Hematopoietic multipotent progenitor cell (in vitro differentiated cells): ENCODE measurements around the genes DPPA5, CD109 and MYO6.

DNA sequence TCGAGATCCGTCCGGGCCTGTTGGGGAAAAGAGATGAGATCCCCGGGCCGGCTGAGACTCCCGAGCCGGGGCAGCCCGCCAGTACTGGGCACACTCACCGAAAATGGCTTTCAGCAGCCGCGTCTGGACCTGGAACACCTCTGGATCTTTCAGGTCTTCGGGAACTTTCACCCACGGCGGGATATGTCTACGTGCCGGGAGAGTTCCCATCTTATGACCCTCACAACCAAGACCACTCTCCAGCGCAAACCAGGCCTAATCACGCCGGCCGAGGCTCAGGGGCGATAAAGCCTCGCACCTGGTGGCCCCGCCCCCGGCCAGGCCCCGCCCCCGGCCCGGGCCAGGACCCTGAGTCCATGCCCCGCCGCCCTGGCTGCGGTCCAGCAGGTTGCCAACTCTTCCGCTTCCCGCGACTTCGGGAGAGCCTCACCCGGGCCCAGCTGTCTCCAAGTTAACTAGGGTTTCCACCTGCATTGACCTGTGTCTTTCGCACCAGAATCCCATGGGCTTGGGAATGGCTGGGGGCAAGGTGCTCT, at the start of gene DPPA5:
TSS of gene DPPA5 (minus strand) at position 261 of the 536 bp plus-strand sequence.
- CAGE, long polyA plus RNA, result no peak

- CAGE, long polyA plus RNA, result no peak
Observed at GRCh38 chr6:73451219-73451435, 970 bp downstream of the CGAS start.

GRCh38 chr6:73509843-73510379, 10.9 kb downstream of the EEF1A1 start:
- CAGE, long polyA plus RNA, result no peak

- CAGE, long polyA plus RNA, result start-site peak on the plus strand at chr6:73519216-73519221, 19 reads; start-site peak on the plus strand at chr6:73519337-73519346, 59 reads; start-site peak on the minus strand at chr6:73519374-73519409, 134 reads
Observed at GRCh38 chr6:73518735-73519467, 1.9 kb downstream of the EEF1A1 start.

GRCh38 chr6:73520030-73520757, 638 bp downstream of the EEF1A1 start:
- CAGE, long polyA plus RNA, result no peak

DNA sequence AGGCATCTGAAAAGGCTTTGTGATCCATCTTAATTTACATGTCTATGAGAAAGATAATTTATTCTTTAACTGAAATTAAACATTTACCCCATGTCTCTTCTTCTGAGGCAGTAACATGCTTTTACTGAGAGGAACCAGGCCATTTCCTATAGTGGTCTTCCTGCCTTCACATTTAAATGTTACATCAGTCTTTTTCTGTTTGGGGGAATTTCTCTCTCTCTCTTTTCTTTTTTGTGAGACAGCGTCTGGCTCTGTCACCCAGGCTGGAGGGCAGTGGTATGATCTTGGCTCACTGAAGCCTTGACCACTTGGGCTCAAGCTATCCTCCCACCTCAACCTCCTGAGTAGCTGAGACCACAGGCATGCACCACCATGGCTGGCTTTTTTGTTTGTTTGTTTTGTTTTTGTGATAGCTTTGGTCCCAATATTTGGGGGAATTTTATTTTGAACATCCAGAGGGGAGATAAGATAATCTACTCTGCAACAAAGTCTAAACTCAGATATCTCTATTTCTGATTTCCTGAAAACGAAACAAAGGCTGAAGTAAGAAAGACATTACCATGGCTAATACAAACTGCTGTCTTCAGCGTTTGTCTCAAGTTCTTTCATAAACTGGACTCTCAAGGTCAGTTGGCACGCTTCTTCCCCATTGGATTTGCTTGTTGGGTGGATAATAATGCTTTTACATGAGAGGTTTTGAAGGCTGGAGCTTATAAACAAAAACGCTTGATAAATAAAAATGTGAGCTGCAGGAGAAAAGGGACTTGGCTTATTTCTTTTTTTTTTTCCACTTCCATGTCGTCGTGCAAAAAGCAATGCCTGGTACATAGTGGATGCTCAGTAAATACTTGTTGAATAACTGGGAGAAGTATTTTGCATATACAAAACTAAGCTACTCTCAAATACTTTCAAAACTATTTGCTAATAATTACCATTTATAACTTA, 65.4 kb upstream of the EEF1A1 start:
- CAGE, long polyA plus RNA, result no peak

- CAGE, long polyA plus RNA, result no peak
Observed at GRCh38 chr6:73654750-73655244, 1.0 kb upstream of the SLC17A5 start.

DNA sequence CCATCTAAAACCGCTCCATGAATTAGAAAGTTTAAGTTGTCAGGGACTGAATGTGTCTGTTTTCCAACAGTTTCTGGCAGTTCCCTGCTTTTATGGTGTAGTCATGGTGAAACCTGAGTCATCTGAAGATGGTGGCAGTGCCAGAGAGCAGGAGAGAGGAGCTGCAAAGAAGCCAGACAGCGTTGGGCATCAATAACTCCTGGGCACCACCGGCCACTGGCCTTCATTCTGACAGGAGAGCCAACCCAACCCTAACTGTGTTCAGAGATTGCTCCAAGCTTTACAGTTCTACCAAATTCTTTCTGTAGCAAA, 902 bp upstream of the CD109 start:
- CAGE, long polyA plus RNA, result no peak

- CAGE, long polyA plus RNA, result start-site peak on the plus strand at chr6:73695782-73695948, 1,656 reads; start-site peak on the plus strand at chr6:73696171-73696207, 164 reads; start-site peak on the minus strand at chr6:73696246-73696294, 92 reads
Observed at GRCh38 chr6:73695457-73696746, at the start of gene CD109. Gene CD109, plus strand, starts transcription at chr6:73696203.

DNA sequence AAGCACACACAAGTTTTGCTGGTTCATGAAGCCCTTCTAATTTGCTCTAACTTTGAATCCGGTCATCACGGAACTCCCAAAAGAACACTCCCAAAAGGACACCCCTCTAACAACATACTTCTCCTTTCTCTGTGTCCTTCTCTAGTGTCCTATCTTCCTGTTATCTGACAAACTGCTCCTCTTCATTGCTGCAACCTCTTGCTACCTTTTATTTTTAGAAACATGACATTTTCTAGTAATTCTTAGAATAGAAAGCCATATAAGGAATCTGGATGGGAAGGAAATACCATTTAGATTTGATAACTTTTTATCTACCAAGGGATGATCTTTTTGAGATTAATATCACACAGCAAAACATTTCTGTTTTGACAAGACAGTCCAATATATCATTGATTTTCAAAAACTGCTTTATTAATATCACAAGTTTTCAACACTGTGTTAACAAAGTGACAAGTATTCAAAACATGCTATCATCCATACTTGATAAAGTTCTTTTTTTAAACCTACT, 63.1 kb downstream of the COL12A1 start:
- CAGE, long polyA plus RNA, result no peak

DNA sequence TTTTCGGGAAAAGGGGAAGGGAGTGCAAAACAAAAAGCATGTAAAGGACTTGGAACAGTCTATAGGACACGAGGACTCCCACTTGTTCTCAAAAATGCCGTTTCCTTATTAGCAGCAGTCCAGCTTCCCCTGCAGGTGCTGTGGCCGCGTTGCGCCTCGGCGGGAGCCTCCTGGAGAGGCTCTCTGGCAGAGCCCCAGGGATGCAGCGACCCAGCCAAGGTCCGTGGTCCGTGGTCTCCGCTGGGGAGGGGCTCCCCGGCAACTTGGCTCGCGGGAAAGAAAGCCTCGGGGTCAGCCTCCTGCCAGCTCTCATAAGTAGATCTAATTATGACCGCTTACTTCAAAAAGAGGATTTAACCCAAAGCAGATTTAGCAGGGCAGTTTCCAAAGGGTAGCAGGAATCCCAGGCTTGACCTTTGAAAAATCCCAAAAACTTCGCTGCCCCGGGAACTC, 65.0 kb upstream of the TMEM30A start:
- CAGE, long polyA plus RNA, result no peak

GRCh38 chr6:75602221-75603242, 852 bp downstream of the SENP6 start:
- CAGE, long polyA plus RNA, result no peak

GRCh38 chr6:75748836-75749499, at the start of gene MYO6:
Gene MYO6, plus strand, starts transcription at chr6:75749239.
- CAGE, long polyA plus RNA, result no peak

GRCh38 chr6:75889898-75890276, 140.8 kb downstream of the MYO6 start:
- CAGE, long polyA plus RNA, result no peak

GRCh38 chr6:77030988-77031683, 432.2 kb downstream of the HTR1B start:
- CAGE, long polyA plus RNA, result no peak

DNA sequence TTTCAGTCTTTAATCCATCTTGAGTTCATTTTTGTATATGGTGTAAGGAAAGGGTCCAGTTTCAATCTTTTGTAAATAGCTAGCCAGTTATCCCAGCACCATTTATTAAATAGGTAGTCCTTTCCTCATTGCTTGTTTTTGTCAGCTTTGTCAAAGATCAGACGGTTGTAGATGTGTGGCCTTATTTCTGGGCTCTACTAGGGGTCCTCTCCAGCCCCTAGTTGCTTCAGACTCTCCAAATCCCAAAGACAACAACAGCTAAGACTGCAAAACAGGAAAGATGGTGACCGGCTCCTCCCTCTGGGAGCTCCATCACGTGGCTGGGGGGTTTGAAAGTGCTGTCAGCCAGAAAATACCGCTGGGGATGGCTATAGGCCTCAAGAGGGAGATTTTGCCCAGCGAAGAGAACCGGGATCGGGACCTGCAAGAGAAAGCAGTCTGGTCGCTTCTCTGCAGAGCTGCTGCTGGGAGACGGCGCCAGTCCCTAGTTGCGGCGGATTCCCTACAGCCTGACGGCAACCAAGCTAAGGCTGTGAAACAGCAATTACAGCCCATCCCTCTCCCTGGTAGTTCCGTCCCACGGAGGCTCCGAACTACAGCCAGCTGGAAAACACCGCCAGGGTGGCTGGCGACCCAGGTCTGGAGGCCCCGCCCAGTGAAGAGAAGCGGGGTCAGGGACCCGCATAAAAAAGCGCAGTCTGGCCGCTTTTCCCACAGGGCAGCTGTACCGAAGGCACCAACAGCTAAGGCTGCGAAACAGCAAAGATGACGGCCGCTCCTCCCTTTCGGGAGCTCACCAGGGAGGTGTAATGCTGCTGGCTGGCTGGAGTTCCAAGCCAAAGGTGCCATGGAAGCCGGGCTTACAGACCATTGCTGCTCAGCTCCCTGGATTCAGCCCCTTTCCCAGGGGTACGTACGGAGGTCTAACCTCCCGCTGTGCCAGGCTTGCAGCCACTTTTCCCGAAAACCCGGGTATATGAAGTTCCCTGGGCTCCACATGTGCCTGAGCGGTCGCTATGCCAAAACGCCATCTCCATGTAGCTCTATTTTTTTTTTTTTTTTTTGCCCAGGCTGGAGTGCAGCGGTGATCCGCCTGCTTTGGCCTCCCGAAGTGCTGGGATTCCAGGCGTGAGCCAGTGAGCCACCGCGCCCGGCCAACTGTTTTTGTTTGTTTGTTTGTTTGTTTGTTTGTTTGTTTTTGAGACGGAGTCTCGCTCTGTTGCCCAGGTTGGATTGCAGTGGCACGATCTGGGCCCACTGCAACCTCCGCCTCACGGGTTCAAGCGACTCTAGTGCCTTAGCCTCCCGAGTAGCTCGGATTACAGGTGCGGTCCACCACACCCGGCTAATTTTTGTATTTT, 238.0 kb upstream of the IRAK1BP1 start:
- CAGE, long polyA plus RNA, result no peak

DNA sequence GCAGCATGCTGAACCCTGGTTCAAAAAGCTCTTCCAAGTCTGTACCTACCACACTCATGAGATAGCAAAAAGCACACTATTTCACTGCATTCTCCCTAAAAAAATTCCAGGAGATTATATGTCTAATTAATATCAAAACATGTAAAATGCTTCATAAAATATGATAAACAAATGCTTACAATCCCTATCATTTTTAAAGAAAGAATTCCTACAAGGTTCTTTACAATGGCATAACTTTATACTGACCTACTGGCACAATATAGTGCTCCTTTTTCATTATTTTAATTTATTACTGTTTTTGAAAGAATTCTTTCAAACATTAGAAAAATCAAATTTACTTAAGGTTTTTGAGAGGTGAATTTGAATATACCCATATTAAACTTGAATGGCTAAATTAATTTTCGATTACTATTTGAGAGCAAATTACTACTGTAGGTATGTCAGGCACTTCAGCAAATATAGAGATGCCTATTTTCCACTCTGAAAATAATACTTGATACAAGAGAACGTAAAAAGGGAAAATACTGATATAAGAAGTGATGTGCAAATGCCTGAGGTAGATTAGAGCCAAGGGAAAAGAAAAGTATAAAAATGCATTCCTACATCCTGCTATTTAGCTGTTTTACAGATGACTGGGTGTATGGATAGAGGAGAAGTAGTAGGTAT, 36.7 kb downstream of the PHIP start:
- CAGE, long polyA plus RNA, result no peak

DNA sequence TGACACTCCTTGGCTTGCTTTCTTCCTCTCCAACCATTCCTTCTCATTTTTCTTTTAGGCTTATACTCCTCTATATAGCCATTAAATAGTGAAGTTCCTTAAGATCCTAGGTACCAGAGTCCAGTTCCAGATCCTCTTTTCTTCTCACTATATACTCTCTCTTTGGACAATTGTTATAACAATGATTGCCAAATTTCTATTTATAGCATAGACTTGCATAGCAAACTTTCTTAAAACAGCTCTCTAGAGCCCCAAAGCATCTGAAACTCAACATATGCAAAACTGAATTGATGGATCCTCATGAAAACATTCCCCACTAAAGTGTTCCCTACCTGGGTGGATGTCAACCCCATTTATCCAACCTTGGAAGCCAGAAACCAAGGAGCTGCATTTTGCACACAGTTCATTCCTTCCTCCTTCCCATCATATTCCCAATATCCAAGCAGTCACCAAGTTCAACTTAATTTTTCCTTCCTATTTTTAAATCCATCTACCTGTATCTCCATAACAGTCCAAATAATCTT, 13.4 kb downstream of the PHIP start:
- CAGE, long polyA plus RNA, result no peak

DNA sequence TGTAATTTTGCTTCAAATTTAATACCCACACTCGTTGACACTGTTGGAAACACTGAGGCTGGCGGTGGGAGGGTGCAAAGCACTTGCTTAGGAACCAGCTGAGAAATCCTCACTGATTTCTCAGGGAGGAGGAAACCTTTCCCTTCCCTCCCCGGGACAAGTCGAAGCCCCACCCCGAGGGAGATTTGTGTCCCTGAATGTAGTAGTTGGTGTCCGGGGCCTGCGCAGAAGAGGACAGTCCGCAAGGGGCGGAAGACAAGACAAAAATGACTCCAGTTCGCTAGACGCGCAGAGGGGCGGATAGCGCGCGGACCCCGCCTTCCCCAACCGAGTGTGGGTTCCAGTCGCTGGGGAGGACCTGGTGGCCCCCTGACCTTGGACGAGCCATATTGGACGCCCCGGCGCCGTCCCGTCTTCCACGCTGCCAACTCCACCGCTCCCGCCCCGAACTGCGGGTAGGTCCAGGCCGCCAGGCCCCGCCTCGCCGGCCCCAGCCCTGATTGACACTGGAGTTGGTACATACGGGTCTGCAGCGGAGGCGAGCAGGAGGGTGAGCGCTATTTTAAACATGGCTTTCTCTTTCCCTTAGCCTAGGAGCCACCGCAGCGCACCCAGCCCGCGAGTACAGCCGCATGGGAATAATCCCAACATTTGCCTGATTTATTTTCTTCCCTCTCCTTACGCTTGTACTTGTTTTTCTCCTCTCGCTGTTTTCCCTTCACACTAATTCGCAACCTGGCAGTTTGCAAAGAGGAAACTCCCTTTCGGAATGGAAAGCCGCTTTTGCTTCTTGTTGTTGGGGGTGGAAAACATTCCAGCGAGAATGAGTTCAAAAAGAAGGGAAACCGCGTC, 155.6 kb upstream of the PHIP start:
- CAGE, long polyA plus RNA, result no peak

- CAGE, long polyA plus RNA, result no peak
Observed at GRCh38 chr6:79538350-79539016, 1.3 kb upstream of the LCA5 start.